Measurements from ENCODE around the gene NT5DC2.

DNA sequence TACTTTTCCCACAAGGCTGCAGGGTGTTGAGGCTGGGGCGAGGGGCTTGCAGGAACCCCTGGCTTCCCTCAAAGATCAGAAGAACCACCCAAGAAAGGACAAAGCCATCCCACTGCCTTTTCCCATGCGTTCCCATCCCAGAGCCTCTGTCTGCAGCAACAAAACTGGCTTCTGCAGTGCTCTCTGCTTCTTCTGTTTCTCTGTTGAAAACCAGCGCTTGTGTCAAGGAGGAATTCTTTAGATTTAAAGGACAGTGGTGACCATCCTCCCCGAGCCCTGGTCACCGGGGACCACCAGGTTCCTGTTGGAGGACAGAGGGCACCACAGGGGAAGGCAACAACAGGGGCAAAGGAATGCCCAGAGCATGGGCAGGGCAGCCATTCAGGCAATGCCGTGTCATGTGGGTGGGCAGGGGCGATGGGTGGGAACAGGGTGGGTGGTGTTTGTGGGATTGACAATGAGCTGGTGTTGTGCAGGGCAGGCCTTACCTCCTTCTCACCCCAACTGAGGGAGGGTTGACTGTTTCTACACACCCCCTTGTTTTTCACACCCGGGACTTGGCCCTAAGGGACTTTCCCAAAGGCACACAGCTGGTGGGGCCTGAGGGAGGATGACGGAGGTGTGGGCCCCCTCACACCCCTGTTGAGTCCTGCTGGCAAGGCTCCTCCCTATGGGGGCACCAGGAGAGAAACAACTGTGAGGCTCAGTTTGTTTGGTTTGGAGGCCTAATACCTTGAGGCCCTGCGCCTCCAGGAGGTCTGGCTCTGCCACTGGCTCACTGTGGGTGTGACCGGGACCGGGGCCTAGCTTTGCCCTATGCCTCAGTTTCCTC, 5.4 kb upstream of the DNAH1 start:
- RRBS = 25% methylated on average over 1 of the region's 12 CpGs

- RRBS = no CpG with 5 or more reads among the region's 9 CpGs
Observed at GRCh38 chr3:52311409-52312182, 4.5 kb upstream of the DNAH1 start.

DNA sequence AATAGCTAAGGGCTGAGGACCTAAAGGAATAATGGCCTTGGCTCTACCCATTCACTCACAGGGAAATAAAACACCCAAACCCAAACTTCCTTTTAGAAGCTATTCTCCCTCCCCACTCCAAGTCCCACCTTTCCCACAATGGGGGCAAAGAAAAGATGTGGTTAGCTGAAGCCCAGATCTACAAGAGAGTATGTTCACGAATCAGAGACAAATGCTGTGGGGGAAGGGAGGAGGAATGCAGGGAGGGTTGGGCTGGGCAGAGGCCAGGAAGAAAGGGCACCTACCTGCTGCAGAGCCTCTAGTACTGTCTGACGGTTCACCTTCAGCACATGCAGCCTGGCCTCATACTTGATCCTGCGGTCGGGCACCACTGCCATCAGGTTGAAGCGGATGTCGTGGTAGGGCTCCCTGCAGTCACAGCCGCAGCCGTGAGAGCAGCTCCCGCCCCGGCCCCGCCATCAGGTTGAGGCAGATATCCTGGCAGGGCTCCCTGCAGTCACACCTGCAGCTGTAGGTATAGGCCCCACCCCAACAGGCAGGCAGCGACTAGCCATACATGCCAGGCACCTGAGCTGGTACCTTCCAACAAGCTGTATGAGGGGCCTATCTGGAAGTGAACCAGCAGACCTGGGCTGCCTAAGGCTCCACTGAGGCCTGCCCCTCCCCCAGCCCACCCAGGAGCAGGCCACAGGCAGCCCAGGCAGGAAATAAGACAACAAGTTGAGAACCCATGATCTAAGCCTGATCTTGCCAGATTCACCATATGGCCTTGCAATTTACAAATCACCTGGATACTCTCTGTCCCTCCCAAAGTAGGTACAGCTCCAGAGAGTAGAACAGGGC, 3.6 kb downstream of the BAP1 start:
- RRBS = no CpG with 5 or more reads among the region's 12 CpGs

DNA sequence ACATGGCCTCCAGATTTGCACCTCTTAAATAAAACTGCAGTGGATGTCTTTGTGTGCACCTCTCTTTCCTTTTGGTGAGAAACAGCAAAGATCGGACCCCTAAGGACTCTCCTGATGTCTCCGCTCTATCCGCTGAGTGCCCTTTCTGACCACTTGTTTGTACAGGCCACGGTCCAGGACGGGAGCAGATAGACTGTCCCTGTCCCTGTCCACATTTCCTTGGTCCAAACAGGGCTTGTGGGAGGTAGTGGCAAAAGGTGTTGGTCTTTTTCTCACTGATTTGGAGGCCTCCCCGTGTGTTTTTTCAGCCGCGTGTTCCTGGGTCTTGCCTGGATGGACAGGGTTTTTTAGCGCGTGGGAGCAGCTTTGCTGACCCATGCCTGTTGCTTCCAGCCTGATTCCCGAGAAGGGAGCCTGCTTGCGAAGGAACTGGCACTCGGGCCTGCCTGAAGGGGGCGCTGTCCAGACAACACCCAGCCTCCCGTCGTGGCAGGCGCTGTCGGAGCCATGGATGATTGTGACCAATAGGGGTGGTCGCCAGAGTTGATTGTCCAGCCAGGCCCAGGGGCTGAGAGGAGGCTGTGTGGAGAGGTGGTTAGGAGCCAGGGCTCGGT, 13.2 kb upstream of the STAB1 start:
- RRBS = no CpG with 5 or more reads among the region's 20 CpGs

GRCh38 chr3:52525873-52526858, 7.5 kb downstream of the NT5DC2 start:
- RRBS = no CpG with 5 or more reads among the region's 10 CpGs

DNA sequence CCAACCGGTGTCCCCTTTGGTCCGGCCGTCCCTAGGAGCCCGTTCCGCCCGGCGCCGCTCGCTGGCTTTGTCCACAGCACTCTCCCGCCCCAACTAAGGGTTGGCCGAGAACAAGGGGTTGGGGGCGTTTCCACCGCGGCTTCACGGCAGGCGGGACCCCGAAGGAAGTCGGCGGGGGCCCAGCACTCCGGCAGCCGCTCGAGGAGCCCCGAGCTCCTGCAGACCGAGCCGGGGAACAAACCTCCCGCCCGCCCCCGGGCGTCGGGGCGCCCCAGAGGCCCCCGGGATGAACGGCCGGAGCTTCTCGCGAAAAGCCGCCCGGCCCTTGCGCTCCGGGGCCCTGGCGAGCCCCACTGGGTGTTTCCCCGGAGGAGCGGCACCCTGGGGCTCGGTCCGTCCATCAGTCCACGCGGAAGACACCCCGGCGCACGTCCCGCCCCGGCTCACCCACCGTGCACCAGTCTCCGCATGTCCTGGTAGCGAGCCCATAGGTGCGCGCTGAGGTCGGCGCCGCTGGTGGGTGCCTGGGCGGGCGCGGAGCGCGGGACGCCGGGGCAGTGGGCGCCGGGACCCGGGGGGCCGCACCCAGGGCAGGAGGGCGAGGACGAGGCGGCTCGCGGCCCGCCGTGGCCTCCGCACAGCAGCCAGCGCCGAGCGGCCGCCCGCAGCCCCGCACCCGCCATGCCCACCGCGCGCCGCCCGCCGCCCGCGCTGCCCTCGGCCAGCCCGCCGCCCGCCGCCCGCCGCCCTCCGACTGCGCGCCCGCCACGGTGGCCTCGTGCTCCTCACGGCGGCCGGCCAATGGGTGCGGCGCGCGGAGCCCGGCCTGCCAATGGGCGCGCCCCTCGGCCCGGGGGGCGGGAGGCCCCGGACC, at the start of gene NT5DC2:
Gene NT5DC2 (minus strand): TSS at position 803 of the 874 bp plus-strand sequence.
- RRBS = 3% methylated on average over 24 of the region's 121 CpGs

DNA sequence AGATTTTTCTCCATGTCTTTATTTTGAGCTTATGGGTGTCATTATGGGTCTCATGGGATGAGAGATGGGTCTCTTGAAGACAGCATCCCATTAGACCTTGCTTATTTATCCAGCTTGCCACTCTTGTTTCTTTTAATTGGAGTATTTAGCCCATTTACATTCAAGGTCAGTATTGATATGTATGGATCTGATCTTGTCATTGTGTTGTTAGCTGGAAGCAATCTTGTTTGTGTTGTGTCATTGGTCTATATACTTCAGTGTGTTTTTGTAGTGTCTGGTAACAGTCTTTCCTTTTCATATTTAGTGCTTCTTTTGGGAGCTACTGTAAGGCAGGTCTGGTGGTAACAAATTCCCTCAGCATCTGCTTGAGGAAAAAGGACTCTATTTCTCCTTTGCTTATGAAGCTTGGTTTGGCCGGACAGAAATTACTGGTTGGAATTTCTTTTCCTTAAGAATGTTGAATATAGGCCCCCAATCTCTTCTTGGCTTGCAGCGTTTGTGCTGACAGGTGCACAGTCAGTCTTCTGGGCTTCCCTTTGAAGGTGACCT, 58.1 kb downstream of the UQCC5 start:
- RRBS = no CpG with 5 or more reads among the region's 2 CpGs

DNA sequence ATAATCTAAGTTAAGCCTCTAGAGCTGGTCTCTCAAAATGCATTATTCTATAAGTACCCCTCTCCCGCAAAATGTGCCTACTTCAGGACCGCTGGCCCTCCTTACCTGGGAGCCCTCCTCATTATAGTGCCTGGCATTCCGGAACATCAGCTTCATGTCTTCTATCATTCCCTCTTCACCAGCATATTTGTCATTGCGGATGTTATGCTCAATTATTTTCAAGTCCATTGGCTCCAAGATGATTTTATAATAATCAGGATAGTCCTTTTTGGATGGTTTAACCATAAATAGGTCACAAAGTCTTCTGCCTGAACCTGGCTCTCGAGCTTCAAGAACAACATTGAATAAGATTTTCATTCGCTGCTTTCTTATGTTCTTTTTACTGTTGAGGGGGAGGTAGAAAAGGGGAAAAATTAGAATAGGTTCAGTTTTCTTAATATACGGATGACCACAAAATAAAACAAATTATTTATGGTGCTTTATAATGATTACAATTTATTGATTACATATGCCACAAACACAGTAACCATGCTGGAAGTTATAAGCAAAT, 68.6 kb upstream of the GNL3 start:
- RRBS = no CpG with 5 or more reads among the region's 7 CpGs

GRCh38 chr3:52644625-52645289, 41.1 kb upstream of the GNL3 start:
- RRBS = no CpG with 5 or more reads among the region's 4 CpGs

DNA sequence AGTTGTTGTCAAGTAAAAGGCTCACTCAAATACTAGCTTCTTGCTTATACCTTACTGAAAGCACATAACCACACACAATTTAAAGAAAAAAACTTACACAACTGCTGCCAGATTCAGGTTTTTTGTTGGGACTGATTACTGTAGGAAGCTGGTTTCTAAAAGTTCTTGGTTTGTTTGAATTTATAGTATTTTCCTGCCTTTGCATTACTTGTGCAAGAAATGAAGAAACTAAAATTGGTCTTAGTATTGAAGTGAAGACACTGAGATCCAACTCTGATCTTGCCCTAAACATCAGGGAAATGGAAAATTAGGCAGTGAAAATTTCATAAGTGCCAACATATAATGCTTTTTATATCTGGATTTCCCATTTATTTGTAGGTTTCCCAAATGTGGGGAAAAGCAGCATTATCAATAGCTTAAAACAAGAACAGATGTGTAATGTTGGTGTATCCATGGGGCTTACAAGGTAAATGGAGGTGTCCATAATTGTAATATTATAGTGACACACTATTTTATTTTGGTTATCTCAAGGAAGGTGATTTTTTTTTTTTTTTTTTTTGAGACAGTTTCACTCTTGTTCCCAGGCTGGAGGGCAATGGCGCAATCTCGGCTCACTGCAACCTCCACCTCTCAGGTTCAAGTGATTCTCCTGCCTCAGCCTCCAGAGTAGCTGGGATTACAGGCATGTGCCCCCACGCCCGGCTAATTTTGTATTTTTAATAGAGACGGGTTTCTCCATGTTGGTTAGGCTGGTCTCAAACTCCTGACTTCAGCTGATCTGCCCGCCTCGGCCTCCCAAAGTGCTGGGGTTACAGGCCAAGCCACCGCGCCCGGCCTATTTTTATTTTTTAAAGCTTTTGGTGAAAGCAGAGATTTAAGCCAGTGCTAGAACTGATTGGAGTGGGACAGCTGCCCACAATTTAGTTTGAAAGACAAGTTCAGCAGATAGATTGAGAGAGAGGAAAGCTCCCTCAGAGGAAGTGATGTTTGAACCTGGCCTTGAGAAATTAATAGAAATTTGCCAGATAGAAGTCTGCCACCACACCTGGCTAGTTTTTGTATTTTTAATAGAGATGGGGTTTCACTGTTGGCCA, 5.7 kb downstream of the GNL3 start:
- RRBS = no CpG with 5 or more reads among the region's 10 CpGs

GRCh38 chr3:52697201-52698381, 8.0 kb downstream of the GLT8D1 start:
- RRBS = no CpG with 5 or more reads among the region's 6 CpGs

GRCh38 chr3:52715126-52715409, 9.2 kb downstream of the SPCS1 start:
- RRBS = no CpG with 5 or more reads among the region's 5 CpGs

DNA sequence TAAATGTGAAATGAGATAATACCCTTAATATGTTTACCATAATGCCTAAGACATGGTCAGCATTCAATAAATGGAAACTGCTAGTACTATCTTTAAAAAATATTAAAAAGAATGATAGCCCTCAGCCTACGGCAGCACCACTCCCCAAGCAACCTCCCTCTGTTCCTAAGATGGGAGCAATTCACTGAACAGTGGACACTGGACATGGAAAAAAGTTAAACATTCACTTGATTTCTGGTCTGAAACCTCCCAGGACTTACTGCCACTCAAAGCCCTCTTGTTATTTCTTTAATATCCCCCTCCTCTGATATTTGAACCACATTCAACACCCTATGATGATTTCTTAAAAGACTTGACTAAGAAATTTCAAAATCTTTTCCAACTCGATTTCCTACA, 27.0 kb downstream of the NEK4 start:
- RRBS = no CpG with 5 or more reads among the region's 2 CpGs

- RRBS = no CpG with 5 or more reads among the region's 15 CpGs
Observed at GRCh38 chr3:52778164-52778649, 808 bp downstream of the ITIH1 start.

DNA sequence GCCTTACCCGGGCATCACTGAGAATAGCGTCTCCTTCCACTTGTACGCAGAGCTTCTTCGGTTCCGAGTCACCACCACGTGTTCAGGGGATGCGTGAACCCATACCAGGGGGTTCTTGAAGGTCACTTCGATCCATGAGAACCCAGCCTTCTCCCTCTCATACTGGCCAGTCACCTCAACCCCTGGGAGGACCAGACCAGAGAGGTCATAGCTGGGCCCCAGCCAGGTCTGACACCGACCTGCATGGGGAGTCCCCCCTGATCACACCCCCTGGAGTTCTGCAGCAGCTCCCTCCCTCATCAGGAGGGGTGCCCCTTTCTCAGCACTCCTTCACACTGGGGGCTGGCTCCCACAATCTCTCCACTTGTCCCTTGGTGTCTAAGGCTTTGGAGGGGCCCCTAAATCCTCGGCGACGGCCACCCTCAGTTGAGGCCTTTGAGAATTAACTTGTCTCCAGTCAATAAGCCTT, 13.6 kb downstream of the ITIH4 start:
- RRBS = no CpG with 5 or more reads among the region's 12 CpGs

DNA sequence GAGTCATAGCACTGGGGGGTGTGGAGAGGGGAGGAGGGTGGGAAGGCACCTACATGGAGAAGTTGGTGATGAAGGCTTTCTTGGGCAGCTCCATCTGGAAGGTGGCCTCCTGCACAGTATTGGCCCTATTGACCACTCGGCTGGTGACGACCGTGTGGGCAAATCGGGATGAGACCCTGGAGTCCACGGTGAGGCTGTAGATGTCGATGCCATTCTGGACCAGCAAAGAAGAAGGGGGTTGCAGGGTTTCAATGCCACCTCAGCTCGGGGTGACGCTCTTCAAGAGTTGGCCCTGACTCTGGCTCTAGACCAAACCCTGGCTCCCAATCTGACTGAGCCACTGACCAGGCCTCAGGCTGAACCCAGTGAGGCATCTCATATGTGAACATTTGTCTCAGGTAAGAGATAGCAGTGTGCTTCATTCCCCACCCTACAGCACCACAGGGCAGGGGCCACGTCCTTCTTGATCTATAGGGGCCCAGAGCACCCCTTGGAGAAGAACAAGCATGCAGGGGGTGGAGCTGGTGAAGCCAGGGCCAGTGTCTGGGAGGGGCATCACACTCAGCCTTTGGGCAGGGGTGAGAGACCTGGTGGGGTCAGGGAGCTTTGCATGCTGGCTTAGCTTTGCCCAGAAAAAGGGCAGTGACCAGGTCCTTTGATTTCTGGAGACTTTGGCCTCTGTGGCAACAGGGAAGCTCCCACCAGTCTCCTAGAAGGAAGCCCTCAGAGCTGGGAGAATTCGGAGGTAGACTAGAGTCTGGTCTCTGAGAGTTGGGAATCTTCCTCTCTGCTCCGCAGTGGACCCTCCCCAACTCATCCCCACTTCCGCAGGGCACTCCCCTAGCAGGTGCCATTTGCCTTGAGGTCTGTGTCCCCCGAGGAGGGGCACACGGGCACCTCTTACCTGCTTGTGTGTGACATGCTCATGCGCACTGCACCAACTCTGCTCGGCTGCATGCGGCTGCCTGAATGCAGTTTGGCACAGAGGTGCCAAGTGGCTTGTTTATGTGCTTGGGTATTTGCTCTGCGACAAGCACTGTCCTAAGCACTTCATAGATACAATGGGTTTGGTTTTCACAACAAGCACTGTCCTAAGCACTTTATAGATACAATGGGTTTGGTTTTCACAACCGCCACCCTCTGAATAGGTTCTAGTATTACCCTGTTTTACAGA, 1.0 kb downstream of the ITIH4 start:
- RRBS = no CpG with 5 or more reads among the region's 19 CpGs

DNA sequence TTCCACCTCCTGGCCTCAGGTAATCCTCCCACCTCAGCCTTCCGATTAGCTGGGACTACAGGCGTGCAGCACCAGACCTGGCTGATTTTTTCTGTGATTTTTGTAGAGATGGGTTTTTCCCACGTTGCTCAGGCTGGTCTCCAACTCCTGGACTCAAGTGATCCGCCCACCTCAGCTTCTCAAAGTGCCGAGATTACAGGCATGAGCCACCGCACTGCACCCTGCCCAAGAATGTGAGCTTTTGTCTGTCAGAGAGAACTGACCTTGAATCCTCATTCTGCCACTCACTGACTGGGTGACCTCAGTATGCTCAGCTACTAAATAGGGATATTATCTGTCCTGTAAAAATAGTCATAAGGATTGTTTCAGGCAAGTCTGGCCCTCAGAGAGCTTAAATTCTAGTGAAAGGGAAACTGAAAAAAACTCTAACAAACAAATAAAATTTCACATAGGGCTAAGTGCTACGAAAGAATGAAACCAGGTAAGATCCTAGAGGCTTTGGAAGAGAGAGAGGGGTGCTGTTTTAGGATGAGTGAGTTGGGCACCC, 2.1 kb upstream of the RFT1 start:
- RRBS = no CpG with 5 or more reads among the region's 7 CpGs

DNA sequence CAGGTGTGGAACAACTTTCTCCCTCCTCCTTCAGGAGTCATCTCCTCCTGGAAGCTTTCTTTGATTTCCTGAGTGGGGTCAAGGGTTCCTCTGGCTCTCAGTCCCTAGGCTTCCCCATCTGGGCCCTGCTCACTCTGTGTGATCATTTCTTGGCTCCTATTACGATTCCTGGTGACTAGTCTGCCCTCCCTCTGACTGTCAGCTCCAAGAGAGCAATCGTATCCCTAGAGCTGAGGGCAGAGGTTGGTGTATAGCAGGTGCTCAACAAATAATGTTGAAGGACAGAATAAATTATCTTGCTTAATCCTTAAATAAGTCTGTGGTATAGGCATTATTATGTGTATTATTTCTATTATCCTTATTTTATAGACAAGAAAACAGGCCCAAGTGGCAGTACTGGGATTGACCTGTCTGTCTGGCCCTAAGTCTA, 15.2 kb upstream of the PRKCD start:
- RRBS = no CpG with 5 or more reads among the region's 2 CpGs

DNA sequence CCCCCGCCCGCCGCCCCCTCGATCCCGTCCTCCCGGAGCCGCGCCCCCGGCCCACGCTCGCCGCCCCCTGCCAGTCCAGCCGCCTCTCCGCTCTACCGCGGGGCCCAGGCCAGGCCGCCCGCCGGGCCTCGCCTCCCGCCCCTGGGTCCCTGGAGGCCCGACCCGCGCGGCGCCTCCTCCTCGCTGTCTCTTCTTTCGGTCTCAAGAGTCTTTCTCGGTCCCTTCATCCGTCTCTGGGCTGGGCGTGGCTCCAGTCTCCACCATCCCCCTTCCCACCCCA, 804 bp downstream of the PRKCD start:
- RRBS = 2% methylated on average over 11 of the region's 31 CpGs

DNA sequence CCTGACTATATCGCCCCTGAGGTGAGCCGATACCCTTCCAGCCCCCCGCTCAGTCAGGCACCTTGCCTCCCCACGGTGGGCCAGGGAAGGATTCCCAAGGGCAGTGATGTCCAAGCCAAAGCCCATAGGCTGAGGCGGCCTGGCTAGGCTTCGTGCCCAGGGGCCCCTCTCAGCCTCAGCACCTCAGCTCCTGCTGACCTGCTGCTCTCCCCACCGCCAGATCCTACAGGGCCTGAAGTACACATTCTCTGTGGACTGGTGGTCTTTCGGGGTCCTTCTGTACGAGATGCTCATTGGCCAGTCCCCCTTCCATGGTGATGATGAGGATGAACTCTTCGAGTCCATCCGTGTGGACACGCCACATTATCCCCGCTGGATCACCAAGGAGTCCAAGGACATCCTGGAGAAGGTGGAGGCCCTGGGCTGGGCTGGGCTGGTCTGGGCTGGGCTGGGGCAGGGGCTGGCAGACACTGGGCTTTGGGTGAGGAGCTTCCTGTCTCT, 27.9 kb downstream of the PRKCD start:
- RRBS = no CpG with 5 or more reads among the region's 13 CpGs

Measured in GM19240 (cell line).